Diencephalon (tissue), 2 donors: Measurements from ENCODE around the genes DIAPH3 and BORA.

DNA sequence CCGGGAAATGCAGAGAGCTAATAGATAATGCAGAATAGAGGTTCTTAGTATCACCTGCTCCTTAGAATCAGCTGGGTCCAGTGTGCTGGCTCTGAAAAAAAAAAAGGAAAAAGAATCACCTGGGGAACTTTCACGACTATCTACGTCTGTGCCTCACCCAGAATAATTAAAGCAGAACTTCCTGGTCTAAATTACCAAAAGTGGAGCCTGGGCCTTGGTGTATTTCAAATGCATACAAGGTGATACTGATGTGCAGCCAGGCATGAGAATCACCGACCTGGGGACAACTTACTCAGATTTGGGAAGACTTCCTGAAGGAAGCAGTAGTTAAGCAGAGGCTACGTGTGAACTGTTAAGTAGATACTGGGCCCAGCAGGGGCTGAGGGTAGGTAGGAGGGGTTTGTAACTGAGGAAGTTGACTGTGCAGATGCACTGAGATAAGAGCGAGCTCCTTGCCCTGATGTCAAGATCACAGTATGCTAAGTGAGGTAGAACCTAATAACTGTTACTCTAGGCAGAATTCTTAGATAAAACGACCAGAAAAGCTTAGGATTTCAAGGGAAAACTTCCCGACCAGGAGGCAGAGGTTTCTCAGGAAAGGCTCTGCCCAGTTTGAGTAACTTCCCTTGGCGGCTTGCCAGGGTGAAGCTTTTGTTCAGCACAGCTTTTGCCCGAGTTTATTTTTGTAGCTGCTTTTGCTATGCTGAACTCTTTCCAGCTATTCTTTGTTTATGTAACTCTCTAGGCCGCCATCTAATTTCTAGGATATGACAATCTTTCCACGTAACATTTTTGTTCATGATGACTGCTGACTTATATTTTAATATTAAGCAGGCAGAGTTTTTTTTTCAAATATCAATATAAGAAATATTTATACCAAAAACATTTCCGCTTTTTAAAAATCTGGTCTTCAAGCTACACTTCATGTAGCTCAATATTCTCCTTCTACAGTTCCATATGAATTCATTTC is 632.1 kb downstream of the DIAPH3 start:
- RAMPAGE, long total RNA: no peak

- RAMPAGE, long total RNA: no peak
Observed at GRCh38 chr13:60163698-60164847, at the start of gene DIAPH3. DIAPH3 (minus strand) TSS chr13:60163928.

- RAMPAGE, long total RNA: no peak
Observed at GRCh38 chr13:60397675-60398328, 782 bp downstream of the TDRD3 start.

DNA sequence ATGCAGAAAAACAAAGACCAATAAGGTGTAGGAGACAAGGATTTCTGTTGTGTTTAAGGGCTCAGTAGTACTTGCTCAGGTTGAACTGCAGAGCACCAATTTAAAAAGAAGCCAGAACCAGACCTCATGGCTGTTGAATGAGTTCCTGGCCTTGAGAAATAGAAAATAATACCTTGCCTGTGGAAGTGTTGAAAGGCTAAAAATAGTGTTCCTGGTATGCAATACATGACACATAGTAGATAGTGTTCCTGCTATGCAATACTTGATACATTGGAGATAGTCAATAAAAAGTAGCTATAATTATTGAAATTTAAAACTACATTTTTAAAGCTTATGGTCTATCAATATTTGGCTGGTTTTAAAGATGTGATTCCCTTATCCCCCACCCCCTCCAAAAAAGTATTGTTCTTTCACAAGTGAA is 595.7 kb downstream of the PCDH9 start:
- RAMPAGE, long total RNA: no peak

DNA sequence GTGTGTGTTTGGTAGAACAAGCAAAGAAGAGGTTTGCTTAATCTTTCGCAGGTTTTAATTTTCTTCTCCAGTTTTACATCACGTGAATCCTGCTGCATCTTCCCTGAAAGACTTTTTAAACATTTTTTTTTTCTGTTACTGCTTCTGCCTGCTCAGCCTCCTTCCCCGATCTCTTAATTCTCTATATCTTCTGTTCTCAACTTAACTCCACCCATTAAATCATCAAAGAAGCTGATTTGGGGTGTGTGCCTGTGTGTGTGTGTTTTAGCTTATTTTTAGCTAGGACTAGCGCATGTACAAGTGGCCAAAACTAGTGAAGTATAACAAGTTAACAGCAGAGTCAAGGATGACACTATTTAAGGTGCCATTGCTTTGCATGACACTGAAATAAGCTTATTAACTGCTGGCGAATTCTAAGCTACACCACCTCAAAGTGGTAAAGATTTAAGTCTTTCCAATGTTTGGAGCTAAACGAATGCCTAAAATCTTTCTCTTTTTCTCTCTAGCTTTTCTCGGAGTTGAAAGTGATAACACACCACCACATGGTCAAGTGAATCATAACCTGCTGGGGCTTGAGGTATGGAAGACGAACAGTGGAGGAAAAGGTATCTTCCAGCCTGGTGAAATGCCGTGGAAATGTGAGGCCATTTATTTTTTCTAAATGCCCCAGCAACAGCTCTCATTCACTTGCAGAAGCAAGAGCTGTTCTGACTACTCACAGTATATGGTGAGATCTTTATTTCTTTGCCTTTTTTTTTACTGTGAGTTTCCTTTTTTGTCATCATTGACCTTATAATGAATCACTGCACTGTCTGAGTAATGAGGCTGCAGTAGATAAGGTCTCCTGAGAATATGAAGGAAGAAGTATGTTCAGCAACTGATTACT is 570.3 kb downstream of the PCDH9 start:
- RAMPAGE, long total RNA: no peak

DNA sequence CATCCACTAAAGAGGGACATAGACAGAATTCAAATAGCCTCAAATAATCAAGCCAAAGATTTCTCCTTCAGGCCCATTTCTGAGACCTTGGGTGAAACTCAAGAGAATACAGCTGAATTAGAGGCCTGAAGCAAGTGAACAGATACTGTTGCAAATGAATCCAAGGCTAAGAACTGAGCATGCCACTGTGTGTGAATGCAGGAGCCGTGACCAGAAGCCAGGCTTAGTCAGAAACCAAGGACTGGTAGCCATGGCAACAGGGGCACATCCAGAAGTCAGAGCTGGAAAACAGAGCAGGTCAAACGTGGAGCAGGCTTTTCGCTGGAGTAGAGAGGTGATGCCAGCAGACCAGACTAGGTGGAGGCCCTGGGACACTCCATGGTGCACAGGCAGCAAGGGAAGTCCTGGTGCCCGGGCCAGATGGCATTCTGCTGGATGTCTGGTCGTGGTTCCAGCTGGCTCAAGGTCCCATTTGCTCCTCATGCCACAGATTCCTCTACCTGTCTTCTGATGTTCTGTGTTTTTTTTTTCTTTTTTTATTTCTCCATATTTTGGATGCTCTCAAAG is 564.1 kb downstream of the PCDH9 start:
- RAMPAGE, long total RNA: no peak

DNA sequence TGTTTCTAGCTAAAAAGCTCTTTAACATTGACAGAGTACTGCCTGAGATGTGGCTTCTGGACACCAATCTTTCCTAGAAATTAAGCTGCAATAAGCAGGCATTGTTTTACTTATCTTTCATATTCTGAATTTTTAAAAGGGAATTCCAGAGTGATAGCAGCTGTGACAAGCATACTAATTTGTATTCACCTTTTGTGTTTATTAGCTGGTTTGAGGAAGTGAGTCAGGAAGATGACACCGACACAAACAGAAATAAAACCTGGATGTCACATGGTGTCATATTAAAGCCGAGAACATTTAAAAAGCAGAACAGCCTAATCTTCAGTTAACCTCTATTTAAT is 398.9 kb downstream of the PCDH9 start:
- RAMPAGE, long total RNA: no peak

- RAMPAGE, long total RNA: no peak
Observed at GRCh38 chr13:69221481-69222058, 886.7 kb downstream of the KLHL1 start.

DNA sequence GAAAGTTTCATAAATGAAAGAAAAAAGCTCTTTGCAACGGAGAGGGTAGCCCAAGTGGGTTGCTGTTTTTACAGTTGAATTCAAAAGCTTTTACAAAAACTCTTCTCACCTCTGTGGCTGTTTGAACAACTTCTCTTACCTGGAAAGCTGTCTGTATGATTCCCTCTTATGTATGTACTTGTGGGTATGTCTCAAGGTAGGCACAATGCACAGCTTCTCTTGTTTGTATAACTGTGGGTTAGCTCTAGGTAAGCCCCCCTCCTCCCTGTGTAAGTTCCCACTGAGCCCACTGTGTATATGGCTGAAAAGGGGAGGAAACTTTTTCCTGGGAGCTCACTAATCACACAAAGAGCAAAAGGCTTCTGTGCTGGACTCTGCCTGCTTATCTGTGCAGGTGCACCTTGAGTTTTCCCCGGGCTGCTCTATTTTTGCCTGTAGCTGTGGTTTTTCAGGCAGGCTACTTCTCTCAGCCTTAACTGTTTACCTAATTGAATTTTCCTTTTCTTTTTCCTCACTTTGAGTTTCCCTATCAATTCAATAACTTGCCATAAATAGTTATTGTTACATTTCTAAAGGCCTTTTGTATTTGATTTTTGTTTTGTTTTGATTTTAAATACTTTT is 424.3 kb downstream of the KLHL1 start:
- RAMPAGE, long total RNA: no peak

- RAMPAGE, long total RNA: no peak
Observed at GRCh38 chr13:72537938-72538192, 189.6 kb downstream of the MZT1 start.

GRCh38 chr13:72726554-72727473 is 615 bp downstream of the MZT1 start:
- RAMPAGE, long total RNA: no peak

DNA sequence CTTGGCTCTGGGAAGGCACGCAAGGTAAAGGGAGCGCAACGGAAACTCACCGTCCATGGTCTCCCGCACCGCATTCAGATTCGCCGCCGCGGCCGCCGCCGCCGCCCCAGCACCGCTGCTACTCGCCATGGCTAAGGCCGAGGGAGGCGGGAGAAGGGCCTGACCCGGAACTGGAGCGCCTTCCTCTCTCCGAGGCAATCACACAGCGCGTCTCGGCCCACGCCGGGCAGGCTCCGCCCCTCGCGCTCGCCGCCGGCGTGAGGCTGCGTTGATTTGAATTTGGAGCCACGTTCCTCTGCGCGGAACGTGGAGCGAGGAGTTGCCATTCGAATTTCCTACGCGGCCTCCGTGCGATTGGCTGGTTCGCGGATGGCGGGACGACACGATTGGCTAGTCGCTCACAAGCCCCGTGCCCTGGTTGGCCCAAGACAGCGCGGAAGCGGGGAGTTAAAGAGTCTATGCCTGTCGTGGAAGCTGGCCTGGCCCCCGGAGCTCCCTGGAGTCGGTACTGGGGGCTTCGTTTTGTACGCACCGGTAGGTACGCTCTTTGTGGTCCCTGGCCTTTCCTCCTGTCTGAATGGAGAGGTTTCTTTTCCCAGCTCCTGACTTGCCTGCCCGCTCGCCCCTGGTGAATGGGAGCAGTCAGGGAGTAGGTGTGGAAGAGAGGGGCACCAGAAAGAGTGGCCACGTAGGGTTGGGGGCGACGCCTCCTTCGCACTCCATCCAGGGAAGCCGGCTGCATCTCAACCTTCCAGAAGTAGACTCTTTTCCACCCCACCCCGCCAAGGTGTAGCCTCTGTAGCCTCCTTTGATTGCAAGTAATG is at the start of gene BORA:
Gene BORA, plus strand, starts transcription at position 450 of the 824 bp plus-strand sequence.
- RAMPAGE, long total RNA: start-site peak on the minus strand centred at position 171 of the sequence, 88 bp wide, 1,381 and 1,307 reads in 2 replicates

GRCh38 chr13:73054614-73055193 is 4.1 kb upstream of the KLF5 start:
- RAMPAGE, long total RNA: no peak

DNA sequence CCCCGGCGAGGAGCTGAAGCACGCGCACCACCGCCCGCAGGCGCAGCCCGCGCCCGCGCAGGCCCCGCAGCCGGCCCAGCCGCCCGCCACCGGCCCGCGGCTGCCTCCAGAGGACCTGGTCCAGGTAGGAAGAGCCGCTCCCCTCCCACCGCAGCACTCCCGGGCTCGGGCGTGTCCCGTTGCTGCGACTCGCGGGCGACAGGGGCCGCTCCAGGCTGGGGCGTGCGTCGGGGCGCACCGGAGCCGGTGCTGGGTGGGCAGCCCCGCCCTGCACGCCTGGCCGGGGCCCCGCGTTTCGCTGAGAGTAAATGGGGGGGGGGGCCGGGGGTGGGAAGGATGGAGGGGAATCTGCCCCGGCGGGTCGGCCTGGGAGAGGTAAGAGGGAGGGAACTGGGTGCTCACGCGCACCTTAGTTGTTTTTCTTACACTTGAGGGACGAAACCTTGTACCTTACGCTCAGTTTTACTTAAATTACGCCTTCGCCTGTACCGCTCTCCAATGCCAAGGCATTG is 716 bp downstream of the KLF5 start:
- RAMPAGE, long total RNA: no peak

DNA sequence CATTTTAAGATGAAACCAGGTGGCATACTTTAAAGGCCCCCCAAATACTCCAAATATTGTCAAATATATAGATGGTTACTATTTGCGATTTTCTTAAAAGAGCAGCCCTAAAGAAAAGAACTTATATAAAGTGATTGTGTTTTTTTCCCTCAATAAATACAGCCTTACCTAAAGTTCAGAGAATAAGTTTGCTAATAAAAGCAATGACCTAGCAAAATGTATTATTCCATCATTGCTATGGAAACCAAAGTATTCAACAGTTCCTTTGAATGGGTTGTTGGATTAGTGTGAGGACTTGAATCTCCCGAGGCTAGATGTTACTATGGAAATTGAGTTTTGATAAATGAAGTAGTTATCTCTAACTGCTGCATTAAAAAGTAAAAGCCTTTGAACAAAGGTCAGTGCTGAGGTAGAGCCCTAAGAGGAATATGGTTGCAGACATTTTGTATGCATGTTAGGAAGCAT is 6.1 kb downstream of the KLF5 start:
- RAMPAGE, long total RNA: no peak

DNA sequence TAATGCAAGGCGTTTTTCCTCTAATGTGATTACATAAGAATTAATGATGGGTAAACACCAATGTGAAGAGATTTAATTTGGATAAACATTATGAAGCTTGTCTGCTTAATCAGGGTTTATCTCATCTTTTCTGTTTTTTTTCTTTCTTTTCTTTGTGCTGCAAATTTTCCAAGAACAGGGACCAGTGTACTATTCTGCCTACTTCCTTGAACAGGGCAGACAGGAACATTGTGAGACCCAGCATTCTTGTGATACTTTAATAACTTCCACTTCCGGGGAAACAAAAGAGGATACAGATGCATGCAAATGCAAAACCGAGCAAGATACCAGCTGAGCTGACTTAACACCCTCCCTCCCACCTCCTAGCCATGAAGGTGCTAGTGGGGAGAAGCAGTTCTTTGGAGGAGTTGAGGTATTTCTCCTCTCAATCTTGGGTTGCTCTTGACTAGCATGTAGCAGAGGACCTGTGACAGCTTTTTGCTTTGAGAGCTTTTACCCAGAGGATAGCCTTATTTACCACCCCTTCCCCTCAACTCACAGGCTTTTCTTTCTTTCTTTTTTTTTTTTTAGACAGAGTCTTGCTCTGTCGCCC is 111.1 kb downstream of the KLF5 start:
- RAMPAGE, long total RNA: no peak

GRCh38 chr13:73171022-73171677 is 112.3 kb downstream of the KLF5 start:
- RAMPAGE, long total RNA: no peak

- RAMPAGE, long total RNA: no peak
Observed at GRCh38 chr13:73194345-73194762, 135.5 kb downstream of the KLF5 start.

GRCh38 chr13:73399494-73399693 is 340.6 kb downstream of the KLF5 start:
- RAMPAGE, long total RNA: no peak

DNA sequence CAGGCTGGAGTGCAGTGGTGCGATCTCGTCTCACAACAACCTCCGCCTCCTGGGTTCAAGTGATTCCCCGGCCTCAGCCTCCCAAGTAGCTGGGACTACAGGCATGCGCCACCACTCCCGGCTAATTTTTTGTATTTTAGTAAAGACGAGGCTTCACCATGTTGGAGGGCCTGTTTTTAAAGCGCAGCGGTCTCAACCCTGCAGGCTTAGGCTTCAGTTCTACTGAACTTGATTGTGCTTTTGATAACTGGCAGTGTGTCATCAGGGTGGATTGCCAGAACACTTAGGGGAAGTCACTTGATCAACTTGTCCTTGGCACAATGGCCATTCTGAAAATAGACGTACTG is 472.2 kb downstream of the KLF5 start:
- RAMPAGE, long total RNA: no peak